Bronchus fibroblast of lung (primary cell): Measurements from ENCODE around the gene PARP12.

GRCh38 chr7:139093333-139094476 is 15.8 kb downstream of the ZC3HAV1 start:
- RAMPAGE, long total RNA: no peak

DNA sequence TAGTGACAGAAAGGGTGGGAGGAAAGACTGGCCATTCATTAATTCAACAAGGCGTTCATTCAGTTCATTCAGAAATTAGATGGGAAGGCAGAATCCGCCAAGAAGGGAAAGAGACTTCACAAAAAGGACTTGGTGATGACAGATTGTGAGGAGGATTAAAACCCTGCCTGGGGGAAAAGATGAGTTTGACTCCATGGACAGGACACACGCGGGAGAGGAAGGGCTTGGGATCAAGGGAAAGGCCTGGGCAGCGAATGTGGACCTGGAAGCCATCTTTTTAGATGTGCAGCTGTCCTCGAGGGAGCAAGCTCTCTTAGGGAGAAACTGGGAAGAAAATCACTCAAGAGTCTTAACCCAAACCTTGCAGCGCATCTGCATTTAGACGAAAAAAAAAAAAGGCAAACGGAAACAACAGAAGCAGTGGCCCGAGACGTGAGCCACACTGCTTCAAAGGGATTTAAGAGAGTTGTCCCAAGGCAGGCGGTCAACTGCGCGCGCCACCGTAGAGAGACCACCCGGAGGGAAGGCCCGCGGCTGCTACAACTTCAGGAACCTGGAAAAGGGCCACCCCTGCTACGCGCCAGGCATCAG is 1.5 kb downstream of the ZC3HAV1 start:
- RAMPAGE, long total RNA: no peak

DNA sequence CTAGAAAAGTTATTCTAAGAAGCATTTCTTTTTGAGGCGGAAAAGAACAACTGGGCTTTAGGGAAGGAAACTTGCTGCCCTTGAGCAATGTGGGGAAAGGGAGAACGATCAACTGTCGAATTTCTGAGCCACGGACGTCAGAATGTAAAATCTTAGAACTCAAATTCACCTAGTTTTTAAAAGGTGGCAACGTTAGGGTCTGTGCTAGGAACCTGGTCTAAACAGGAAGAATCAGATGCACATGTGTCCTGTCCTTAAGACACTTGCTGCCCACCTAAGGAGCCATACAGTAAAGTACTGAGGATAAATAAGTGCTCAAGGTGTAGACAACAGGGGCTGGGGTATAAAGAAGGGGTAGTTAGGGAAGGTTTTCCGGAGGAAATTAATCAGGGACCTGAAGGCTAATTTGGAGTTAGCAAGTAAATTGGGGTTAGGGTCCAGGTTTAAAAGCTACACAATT is 835 bp downstream of the FMC1 start:
- RAMPAGE, long total RNA: no peak

- RAMPAGE, long total RNA: no peak
These were observed 5.8 kb downstream of the LUC7L2 start for GRCh38 chr7:139365216-139366150.

- RAMPAGE, long total RNA: no peak
These were observed 30.6 kb downstream of the KLRG2 start for GRCh38 chr7:139452729-139453332.

- RAMPAGE, long total RNA: no peak
These were observed 40.2 kb downstream of the CLEC2L start for GRCh38 chr7:139563346-139564469.

GRCh38 chr7:139570567-139571369 is 47.3 kb downstream of the CLEC2L start:
- RAMPAGE, long total RNA: no peak

GRCh38 chr7:139691224-139691592 is 86.6 kb downstream of the HIPK2 start:
- RAMPAGE, long total RNA: no peak

DNA sequence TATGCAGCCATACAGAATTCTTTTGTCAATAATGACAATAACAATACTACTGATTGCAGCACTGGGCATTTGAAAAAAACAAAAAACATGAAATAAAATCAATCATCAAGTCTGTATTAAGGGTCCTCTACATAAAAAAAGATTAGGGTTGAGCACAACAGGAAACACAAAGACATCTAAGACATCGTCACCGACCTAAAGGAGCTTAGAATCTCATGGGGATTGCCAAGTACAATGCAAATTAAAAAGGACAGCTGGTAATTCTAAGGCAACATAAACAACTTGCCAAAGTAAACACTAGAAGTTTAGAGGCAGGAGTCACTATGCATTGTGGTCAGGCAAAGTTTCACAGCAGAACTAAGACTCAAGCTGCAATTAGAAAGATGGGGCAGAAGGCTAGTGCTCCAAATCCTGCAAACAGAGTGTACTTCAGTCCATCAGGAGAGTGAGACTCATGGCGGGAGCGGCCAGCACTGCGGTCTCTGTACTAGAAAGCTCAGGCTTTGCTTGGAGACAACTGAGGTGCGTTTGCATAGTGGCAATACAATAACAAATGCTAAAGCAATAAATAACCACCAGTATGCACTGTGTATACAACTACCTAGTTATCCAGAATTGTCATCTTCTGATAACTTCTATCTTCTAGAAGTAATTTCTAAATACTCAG is 52.7 kb downstream of the HIPK2 start:
- RAMPAGE, long total RNA: no peak

- RAMPAGE, long total RNA: no peak
These were observed 39.9 kb downstream of the HIPK2 start for GRCh38 chr7:139737700-139738524.

DNA sequence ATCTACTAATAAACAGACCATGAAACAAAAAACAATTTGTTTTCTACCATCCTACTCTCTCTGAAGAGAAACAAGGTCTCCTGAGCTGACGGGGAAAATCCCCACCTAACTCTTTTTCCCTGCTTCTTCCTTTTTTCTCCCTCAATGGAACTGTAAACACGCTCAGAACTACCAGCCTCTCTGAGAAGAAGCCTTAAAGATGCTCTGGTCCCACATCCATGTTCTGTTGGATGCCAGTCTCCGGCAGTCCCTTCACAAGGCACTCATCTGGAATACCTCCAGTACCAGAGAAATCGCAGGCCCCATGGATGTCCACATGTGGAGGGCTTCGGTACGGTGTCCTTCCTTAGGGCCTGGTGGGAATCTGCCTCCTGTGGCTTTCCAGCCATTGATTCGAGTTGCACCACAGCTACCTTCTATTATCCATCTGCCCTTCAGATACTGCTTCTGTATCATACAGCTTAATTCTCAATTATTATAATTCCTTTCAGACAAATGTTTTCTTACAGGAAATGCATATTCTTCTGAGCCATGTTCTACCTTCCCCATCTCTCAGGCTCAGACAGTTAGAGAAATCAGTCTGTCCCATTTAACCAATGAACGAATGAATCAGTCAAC is 22.2 kb downstream of the HIPK2 start:
- RAMPAGE, long total RNA: no peak

- RAMPAGE, long total RNA: no peak
These were observed 925 bp downstream of the HIPK2 start for GRCh38 chr7:139776734-139777412.

GRCh38 chr7:140059149-140060023 is 3.4 kb downstream of the PARP12 start:
- RAMPAGE, long total RNA: no peak

DNA sequence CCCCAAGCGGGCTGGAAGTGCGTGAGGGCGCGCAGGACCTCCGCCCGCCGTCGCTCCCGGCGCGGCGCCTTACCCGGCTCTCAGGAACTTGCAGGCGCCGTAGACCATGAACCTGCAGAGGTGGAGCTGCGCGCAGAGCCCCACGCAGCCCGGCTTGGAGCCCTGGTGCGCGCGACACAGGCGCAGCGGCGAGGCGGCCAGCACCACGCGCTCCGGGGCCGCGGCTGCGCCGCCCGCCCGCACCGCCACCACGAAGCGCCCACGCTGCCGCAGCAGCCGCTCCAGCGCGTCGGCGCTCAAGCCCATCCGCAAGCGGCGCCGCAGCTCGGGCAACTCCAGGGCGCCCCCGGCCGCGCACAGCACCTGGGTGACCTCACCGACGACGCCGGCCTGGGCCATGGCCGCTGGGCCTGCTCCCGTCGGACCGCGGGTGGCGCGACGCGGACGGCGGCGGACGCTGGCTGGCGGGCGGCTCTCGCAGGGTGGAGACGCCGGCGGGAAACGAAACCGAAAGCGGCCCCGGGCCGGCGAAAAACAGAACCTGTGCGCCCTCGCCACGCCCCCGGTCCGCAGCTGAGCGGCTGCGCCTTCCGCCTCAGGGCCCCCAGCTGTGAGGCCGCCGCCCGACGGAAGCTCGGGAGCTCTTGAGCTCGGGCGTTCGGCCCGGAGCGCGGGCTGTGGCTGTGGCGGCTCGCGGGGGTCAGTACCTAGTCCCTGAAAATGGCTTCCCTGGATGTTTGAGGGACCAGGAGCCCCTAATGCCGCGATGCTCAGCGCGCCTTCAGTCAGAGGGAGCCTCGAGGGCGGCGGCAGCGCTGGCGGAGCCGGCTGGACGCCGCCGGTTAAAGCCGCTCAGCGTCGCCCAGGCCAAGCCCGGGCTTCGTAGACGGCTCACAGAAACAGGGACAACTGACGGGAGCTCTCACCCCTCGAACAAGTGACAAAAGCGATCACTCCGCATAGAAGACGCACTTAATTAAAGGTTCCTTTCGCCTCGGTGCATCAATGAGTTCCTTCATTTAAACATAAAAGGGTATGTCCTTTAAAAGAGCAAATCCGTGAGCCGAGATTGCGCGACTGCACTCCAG is at the start of gene PARP12:
TSS of gene PARP12 (minus strand) at position 503 of the 1,088 bp plus-strand sequence.
- RAMPAGE, long total RNA: no peak

GRCh38 chr7:140222826-140223348 is 46.1 kb upstream of the KDM7A start:
- RAMPAGE, long total RNA: no peak

DNA sequence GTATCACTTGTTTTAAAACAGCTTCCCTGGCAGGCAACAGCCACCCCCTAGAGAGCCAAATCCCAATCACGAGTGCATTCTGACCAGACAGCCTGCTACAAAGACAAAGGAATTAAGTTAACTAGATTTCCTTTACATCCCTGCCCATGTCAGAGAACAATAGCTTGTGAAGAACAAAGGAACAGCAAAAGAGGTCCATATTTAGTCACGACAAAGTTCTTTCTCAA is 48.8 kb downstream of the SLC37A3 start:
- RAMPAGE, long total RNA: no peak

DNA sequence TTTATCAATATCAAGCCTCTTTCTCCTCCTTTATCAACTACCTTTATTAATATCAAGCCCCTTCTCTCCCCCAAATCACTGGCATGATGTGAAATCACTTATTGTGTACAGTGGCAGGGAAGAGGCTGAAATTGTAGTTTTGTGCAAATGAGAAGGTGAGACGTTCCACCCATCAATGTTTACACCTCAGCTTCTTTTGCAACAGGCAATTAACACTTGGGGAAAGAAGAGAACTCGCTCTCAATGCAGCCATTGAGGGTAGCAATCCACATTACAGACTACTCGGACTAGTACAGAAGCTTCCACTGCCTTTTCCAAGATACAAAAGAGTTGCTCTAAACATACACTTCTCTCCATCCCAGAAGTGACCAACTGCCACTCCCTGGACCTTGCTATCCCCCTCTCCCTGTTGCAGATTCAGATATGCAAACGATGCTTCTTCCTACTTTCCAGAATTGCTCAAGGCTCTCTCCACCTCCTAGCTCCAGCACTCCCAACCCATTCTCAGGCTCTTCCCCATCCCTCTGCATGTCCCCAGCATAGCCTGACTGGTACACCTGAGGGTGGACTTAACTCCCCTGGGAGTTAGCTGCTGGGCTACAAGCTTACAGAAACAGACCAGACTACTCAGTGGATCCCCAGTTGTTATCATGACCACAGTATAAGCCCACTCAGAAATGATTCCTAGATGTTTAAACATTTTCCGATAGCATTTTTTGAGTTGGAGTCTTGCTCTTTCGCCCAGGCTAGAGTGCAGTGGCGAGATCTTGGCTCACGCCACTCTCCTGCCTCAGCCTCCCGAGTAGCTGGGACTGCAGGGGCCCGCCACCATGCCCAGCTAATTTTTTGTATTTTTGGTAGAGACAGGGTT is 27.7 kb downstream of the MKRN1 start:
- RAMPAGE, long total RNA: no peak

DNA sequence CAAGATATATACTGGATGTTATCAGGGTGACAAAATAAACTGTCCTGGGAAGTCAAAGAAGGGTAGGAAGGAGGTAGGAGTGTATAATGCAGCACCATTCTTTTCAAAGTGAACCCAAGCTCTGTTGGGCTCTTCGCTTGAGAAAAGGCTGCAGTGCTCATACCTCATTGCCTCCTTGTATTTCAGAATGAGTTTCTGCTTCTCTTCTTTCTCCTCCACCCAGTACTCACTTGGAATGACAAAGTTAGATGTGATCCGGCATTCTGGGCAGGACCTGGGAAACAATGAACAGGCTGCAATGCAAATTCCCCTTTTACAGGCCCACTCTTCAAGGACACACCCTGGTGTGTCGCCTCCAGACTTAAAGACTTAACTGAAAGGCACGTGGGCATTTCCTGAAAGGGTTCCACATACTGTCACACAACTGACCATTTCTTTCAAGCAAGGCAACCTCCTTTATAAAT is 23.6 kb downstream of the MKRN1 start:
- RAMPAGE, long total RNA: no peak

DNA sequence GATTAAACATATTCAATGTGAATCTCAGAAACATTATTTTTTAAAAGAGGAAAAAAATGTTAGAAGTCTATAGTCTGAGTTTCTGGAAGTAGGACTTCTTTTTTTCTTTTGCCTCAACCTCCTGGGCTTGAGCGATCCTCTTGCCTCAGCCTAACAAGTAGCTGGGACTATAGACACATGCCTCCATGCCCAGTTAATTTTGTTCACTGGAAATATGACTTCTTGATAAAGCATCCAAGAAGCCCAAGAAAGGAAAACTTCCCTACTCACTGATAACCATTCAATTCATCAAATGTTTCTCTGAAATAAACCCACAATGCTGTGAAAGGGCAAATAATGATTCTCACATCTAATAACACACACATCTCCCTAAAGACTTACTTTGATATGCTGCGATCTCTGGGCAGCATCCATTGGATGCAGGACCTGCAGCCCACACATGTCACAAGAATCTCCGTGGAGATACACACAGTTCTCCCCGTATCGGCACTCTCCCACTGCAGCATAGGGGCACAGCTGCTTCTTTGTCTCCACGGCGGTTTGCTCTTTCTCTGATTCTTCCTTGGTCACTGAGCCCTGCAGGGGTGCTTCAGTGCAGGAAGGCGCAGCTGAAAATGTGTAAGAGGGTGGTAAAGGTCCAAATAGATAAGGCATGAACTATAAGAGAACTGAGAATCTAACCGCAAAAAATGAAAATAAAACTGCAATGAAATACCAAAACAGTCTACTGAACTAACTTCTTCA is 20.5 kb downstream of the MKRN1 start:
- RAMPAGE, long total RNA: no peak

DNA sequence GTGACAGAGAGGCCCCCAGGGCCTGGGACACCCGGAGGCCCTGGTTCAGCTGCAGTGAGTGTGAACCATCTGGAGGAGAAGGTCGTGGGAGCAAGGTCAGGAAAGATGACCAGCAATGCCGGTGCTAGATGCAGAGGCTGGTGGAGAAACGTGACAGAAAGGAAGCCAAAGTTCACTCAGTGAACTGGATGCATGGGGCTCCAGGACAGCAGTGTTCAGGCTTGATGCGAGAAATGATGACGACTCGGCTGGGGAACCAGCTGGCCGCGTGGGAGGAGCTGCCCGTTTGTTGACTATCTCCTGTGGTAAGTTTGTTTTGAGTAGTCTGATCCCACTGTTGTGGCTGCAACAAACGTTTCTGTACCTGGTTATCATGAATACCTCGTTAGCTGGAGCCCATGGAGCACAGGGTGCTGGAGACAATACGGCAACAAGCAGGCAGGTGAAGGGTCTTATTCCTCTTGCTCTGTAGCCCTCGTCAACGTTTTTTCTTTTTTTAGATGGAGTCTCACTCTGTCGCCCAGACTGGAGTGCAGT is 54.2 kb upstream of the MKRN1 start:
- RAMPAGE, long total RNA: no peak